HT1080 (cell line): ENCODE measurements around the genes STX19, CLDND1 and CPOX.

DNA sequence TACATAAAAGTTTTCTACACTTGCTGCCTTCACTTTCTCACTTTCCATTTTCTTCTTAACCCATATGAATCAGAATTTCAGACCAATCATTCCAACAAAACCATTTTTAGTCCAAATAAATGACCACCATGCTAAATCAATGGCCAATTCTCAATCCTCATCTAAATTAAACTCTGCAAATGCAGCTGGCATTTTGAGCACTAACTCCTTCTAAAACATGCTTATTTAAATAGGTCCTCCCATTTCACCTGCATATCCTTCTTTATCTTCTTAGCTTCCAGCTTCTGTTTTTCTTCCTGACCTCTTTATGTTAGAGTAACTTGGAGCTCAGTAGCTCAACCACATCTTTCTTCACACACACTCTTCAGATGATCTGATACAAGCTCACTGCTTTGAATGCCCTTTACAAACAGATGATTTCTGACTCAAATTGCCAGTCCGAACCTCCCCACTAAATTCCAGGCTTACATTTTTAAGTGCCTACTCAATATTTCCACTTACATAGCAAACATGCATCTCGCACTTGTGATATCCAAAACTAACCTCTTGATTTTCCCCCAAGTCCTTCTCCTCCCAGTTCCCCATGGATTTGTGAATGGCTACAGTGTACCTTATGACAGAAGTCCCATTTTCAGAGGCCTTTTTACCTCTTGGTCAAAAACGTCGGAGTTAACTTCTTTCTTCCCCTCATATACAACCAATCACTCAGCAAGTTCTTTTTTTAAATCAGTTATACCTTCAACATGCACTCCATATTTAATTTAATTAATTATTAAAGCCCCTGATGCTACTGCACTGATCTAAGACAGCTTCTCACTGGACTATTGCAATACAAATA lies 139.1 kb downstream of the GBE1 start:
RAMPAGE:
- cytosol, long total RNA = no peak
- long total RNA = no peak
- nucleus, long total RNA = no peak

RAMPAGE:
- cytosol, long total RNA = no peak
- long total RNA = no peak
- nucleus, long total RNA = no peak
Measured at GRCh38 chr3:81758646-81759223, 2.7 kb downstream of the GBE1 start.

DNA sequence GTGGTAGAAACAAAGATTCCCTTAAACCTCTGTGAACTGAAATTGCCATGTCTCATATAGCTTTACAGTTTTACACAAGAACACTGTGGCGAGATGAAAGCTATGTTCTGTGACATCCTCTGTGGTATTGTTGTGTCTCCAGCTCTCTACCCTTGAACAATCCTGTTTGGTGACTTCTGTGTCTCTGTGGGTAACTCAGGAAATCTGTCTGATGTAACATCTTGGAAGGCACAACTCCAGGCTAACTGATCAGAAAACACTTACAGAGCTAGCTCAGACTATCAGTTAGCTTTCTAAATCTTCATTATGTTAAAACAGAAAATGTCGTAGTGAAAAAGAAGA lies 318.8 kb upstream of the GBE1 start:
RAMPAGE:
- cytosol, long total RNA = no peak
- long total RNA = no peak
- nucleus, long total RNA = no peak

RAMPAGE:
- cytosol, long total RNA = no peak
- long total RNA = no peak
- nucleus, long total RNA = no peak
Measured at GRCh38 chr3:82130141-82130641, 368.7 kb upstream of the GBE1 start.

RAMPAGE:
- cytosol, long total RNA = no peak
- long total RNA = no peak
- nucleus, long total RNA = no peak
Measured at GRCh38 chr3:82317189-82317511, 555.7 kb upstream of the GBE1 start.

RAMPAGE:
- cytosol, long total RNA = no peak
- long total RNA = no peak
- nucleus, long total RNA = no peak
Measured at GRCh38 chr3:86982696-86983359, 8.1 kb downstream of the VGLL3 start.

RAMPAGE:
- cytosol, long total RNA = no peak
- long total RNA = no peak
- nucleus, long total RNA = no peak
Measured at GRCh38 chr3:87226593-87226962, 531 bp upstream of the CHMP2B start.

DNA sequence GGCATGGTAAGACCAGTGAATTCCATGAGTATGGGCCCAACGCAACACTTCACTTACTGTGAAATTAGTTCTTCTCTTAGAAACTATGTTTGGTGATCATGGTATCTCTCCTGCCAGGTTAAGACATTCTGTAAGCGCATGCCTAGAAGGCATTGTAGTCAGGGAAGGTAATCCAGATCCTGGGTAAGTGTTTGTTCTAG lies 89.1 kb upstream of the POU1F1 start:
RAMPAGE:
- cytosol, long total RNA = no peak
- long total RNA = no peak
- nucleus, long total RNA = no peak

GRCh38 chr3:88189109-88189710 lies 39.5 kb downstream of the C3orf38 start:
RAMPAGE:
- cytosol, long total RNA = no peak
- long total RNA = no peak
- nucleus, long total RNA = no peak

GRCh38 chr3:94028241-94029049 lies at the start of gene STX19:
Gene STX19 (minus strand): TSS chr3:94028597.
RAMPAGE:
- cytosol, long total RNA = no peak
- long total RNA = no peak
- nucleus, long total RNA = no peak

DNA sequence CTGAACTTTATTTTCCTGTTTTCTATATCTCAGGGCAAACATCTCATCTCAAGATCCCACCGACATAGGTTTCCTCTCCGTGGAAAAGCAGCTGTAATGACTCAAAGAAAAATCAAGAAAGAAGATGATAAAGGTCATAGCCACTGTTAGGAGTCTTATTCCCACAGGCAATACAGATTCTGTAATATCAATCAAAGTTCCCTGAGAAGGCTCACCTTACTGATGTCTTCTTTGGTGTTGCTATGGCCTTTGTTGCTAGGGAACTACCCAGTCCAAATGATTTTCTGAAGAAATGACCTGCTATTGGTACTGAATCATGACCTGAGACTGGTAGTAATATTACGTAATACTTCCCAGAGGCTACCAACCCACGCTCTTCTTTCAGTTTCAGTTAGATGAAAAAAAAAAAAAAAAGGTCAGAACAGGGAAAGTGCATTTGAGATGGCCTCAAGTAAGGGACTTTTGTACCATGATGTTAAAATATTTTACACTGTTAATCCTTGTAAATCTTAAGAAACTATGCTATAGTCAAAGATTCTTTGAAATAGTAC lies 1092.5 kb upstream of the EPHA6 start:
RAMPAGE:
- cytosol, long total RNA = no peak
- long total RNA = no peak
- nucleus, long total RNA = no peak

GRCh38 chr3:97439446-97439685 lies 325.2 kb upstream of the ARL6 start:
RAMPAGE:
- cytosol, long total RNA = no peak
- long total RNA = no peak
- nucleus, long total RNA = no peak

RAMPAGE:
- cytosol, long total RNA = no peak
- long total RNA = no peak
- nucleus, long total RNA = no peak
Measured at GRCh38 chr3:97886283-97886631, 64.4 kb downstream of the CRYBG3 start.

DNA sequence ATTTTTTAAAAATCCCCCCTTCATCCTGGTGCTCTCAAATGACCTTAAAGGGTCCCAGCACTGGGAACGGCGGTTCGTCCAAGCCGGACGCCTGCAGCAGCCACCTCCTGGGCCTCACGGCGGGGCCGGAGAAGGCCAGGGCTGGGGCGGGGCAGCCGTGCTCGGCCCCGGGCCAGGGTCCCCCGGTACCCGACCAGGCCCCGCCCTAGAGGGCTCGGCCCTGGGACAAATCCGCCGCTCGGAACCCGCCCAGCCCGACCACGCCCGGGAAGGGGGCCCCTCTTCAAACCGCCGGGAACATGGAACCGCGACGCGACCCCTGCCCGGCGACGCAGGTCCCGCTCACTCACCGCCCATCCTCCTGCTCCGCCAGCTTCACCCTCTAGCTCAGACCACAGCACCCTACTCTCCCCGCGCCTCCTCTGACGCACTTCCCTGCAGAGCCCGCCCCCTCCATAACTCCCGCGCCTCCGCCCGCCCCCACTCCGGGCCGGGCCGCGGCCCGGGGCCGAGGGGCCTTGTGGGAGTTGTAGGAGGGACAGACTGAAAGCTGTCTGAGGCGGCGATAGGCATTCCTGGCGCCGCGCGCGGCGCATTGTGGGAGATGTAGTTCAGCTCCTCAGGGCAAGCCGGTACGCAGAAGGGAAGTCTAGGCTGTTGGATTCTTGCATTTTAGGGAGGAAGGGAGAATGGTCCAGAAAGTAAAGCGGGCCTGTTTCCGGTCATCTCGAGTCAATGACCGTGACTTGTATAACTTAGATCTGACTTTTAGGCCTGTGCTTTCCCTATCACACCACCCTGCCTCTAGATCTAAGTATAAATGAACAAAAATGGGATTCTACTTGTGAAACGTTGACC lies at the start of gene CLDND1:
TSS of gene CLDND1 (minus strand) at position 404 of the 858 bp plus-strand sequence.
RAMPAGE:
- cytosol, long total RNA = start-site peak on the minus strand centred at position 390 of the sequence, 38 bp wide, 776 and 686 reads in 2 replicates
- long total RNA = start-site peak on the minus strand centred at position 404 of the sequence, 72 bp wide, 613 reads
- nucleus, long total RNA = start-site peak on the minus strand centred at position 391 of the sequence, 46 bp wide, 113 and 221 reads in 2 replicates

RAMPAGE:
- cytosol, long total RNA = no peak
- long total RNA = no peak
- nucleus, long total RNA = no peak
Measured at GRCh38 chr3:98555658-98556937, 24.3 kb downstream of the GPR15 start.

RAMPAGE:
- cytosol, long total RNA = no peak
- long total RNA = no peak
- nucleus, long total RNA = no peak
Measured at GRCh38 chr3:98592885-98594303, at the start of gene CPOX. Gene CPOX (minus strand): TSS chr3:98593611.

DNA sequence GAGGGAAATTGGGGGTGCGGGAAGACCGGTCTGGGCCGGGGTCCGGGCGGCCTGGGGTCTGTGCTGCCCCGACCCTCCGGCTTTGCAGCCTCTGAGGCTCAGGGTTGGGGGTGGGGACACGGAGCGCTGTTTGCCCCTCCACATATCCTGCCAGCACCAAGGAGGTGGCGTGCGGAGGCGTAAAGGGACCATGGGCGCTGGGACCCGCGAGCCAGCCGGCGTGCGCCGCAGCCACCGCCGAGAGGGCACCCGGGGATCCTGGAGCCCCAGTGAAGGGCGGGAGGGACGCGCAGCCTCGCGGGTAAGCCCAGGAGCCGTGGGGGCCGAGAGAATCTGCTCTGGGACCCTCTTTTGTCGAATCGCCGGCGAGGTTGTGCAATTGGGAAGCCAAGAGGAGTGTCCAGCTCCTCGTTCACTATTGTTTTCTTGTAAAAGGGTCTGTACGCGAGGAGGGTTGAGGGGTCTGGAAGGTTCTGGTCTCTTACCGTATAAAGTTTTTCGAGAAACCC lies 30.1 kb upstream of the ST3GAL6 start:
RAMPAGE:
- cytosol, long total RNA = no peak
- long total RNA = no peak
- nucleus, long total RNA = no peak

DNA sequence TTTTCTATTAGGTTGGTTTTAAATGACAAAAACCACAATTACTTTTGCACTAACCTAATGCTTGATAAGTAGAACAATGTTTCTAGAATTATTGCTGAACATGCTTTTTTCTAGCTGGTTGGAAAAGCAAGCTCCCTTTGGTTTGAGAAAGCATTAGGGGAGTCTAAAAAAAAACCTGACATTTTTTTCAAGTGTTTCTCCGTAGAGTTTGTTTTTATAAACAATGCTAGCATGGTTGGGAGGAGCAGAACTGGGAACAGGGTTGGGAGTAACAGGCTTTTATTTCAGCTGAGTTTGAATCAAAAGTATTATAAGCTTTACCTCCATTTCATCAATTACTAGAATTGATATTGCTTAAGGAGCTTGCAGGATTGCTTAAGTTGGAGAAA lies 1.0 kb downstream of the ST3GAL6 start:
RAMPAGE:
- cytosol, long total RNA = no peak
- long total RNA = no peak
- nucleus, long total RNA = no peak

RAMPAGE:
- cytosol, long total RNA = no peak
- long total RNA = no peak
- nucleus, long total RNA = no peak
Measured at GRCh38 chr3:98800460-98800882, 37.3 kb downstream of the ST3GAL6 start.

GRCh38 chr3:98980753-98981812 lies 79.6 kb upstream of the DCBLD2 start:
RAMPAGE:
- cytosol, long total RNA = start-site peak on the plus strand at chr3:98981068-98981364, 165 and 208 reads in 2 replicates
- long total RNA = start-site peak on the plus strand at chr3:98981068-98981087, 92 reads; start-site peak on the plus strand at chr3:98981285-98981300, 18 reads
- nucleus, long total RNA = no peak